ENCODE measurements around a stretch of chr7.

DNA sequence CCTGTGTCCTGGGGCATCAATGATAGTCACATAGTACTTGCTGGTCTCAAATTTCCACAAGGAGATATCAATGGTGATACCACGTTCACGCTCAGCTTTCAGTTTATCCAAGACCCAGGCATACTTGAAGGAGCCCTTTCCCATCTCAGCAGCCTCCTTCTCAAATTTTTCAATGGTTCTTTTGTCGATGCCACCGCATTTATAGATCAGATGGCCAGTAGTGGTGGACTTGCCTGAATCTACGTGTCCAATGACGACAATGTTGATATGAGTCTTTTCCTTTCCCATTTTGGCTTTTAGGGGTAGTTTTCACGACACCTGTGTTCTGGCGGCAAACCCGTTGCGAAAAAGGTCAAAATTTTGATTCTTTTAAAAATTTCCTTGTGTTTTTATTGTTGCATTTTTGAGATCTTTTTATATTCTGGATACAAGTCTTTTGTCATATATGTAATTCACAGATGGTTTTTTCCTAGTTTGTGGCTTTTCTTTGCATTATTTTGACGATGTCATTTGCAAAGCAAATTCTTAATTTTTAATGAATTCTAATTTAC is 11.8 kb upstream of the STEAP1B start:
- PRO-cap, result no peak
- RAMPAGE, long total RNA, 4 experiments, result no peak in any of the 4 experiments

DNA sequence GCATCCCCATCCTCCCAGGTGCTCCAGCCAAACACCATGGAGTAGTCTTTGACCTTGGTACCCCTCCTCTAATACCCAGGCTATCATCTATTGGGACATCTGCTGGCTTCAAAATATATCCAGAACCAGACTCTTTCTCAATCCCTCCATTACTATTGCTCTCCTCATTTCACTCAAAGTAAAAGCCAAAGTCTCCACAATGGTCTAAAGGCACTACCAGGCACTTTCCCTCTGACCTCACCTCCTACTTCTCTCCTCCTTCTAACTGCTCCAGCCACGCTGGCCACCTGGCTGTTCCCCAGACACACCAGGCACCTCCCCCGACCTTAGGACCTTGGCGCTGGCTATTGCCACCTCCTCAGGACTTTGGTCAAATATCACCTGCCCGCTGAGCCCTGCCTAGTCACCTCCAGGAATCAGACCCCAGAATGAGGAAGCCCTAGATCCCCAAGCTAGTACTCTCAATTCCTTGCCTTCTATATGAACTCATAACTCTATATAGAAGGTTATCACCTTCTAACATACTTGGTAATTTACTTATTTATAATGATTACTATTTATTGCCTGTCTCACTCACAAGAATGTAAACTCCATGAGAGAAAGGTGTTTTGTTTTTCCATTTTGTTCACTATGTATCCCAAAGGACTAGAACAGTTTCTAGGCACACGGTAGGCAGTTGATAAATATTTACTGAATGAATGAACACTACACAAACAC is 66.2 kb upstream of the STEAP1B start:
- PRO-cap, result no peak
- RAMPAGE, long total RNA, 4 experiments, result no peak in any of the 4 experiments

- PRO-cap, result no peak
- RAMPAGE, long total RNA, 4 experiments, result no peak in any of the 4 experiments
These were observed 57.9 kb upstream of the IL6 start for GRCh38 chr7:22669088-22669446.

DNA sequence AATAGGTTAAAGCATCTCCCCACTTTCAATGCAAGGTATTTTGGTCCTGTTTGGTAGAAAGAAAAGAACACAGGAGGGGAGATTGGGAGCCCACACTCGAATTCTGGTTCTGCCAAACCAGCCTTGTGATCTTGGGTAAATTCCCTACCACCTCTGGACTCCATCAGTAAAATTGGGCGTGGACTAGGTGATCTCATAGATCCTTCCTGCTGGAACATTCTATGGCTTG is 1.0 kb downstream of the IL6 start:
- PRO-cap, result no peak
- RAMPAGE, long total RNA, 4 experiments, result no peak in any of the 4 experiments

DNA sequence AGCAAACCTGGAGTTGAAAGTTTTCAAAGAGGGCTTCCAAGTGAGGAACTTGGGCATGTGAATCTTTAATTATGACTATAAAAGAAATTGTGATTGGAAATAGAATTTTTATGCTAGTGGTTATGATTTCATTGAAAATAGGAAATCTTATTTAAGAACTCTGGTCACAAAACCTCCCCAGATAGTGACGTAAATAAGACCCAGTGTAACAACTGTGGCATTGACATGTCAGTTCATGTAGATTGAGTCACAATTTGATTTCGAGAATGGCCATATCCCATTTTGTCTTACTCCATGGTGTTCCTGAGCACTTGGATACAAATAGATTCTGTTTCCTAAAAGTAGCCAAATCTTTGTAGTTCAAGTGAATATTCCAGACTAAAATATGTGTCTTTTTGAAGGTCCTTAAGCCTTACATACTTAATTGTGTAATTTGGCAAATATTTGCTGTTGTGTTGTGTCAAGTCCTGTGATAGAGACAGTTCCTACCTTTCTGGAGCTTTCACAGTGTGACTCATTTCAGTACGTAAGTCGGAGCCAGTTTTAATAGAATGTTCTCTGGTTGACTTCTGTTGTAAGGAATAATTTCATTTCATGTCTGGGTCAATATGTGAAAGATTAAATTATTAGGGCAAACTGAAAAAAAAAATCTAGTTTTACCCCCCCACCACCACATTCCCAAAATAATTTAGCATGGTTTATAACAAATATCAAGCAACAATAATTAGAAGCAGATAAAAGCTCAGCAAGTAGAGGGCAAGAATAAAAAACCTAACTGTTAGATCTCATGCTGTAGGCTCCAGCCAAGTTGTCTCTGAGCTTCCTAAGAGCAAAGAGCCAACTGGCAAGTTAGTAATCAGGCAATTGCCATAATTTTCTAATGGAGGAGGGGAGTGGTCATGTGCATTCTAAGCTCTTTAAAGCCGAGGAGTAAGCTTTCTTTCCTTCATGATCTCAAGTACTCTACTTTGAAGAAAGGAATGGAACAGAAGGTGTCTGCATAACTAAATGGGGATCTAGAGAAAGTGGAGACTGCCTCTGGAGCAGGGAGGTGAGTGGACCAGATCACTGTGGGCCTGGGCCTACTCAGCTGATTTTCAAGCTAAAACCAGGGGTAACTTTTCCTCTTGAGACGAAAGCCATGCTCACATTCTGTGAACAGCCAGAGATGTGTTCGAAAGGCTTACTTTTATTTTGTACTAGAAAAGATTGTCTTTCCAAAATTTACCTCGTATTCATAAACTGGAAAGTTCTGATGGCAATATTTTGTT is 37.4 kb upstream of the TOMM7 start:
- PRO-cap, result no peak
- RAMPAGE, long total RNA, 4 experiments, result no peak in any of the 4 experiments

- PRO-cap, result no peak
- RAMPAGE, long total RNA, 4 experiments, result no peak in any of the 4 experiments
These were observed 2.5 kb downstream of the IGF2BP3 start for GRCh38 chr7:23467800-23468153.

DNA sequence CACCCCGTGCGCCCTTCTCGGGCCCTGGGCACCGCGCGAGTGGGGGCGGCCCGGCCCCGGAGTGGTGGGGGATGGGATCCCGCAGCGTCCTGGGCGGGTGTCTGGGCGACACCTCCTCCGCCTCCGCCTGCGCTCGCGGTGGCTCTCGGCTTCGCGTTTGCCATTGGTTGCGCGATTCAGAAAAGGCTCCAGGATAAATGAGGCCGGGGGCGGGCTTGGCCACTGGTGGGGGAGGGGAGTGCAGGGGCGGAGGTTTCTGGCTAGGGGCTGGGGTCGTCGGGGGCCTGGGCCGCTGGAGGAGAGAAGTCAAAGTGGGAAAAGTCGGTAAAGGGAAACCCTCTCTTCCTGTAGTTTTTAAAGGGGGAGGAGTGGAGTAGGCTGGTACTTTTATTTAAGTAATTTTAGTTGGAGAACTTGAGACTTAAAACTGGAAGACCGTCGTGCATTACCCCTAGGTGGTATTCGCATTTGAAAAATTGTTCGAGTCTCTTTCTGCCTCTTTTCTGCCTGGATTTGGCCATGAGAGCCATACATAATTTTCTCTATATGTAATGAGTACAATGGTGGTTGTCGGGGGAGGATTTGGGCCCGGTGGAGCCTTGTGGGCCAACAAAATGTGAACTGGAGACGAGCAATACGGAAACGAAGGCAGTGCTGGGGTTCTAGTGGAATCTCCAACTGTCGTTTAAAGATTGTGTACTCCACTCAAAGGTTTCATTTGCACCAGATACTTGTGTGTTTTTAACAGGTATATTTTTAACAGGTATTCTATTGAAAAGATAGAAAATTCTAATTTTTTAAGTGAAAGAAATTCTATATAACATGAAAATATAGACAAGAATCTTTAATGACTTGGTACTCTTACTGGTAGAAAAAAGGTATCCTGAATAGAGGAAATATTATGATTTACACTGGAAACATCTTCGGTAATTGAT is 1.2 kb upstream of the IGF2BP3 start:
- PRO-cap, result no peak
- RAMPAGE, long total RNA, 4 experiments, result no peak in any of the 4 experiments

GRCh38 chr7:23516264-23516679 is 15.5 kb downstream of the TRA2A start:
- PRO-cap, result no peak
- RAMPAGE, long total RNA, 4 experiments, result no peak in any of the 4 experiments

GRCh38 chr7:23722454-23723040 is 12.5 kb downstream of the STK31 start:
- PRO-cap, result no peak
- RAMPAGE, long total RNA, 4 experiments, result no peak in any of the 4 experiments

GRCh38 chr7:23723041-23723393 is 13.0 kb downstream of the STK31 start:
- PRO-cap, result no peak
- RAMPAGE, long total RNA, 4 experiments, result no peak in any of the 4 experiments

DNA sequence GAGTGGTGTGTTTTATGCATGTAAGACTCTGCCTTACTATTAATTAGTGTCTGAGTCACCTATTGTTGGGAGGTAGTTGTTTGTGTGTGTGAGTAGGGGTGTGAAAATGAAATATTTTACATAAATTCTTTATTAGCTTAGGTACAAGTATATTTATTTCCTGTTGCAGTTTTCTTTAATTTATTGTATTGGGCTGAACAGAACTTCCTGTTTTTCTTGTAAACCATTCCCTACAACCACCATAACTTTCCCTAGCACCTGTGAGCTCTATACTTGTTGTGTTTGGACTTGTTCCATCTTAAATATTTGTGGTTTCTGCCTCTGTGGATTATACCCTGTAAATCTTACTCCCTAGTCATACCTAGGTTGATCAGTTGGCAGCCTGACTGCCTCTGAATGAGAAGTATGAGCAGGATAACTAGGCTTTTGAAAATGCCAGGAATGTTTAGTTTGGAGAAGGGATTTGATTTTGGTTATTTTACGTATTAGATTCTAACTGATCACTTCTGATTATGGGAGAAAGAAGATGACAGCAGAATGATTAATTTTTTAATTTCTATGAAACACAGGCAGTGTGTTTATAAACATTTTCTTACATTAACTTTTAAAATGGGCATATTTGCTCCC is 50.0 kb downstream of the STK31 start:
- PRO-cap, result no peak
- RAMPAGE, long total RNA, 4 experiments, result no peak in any of the 4 experiments

DNA sequence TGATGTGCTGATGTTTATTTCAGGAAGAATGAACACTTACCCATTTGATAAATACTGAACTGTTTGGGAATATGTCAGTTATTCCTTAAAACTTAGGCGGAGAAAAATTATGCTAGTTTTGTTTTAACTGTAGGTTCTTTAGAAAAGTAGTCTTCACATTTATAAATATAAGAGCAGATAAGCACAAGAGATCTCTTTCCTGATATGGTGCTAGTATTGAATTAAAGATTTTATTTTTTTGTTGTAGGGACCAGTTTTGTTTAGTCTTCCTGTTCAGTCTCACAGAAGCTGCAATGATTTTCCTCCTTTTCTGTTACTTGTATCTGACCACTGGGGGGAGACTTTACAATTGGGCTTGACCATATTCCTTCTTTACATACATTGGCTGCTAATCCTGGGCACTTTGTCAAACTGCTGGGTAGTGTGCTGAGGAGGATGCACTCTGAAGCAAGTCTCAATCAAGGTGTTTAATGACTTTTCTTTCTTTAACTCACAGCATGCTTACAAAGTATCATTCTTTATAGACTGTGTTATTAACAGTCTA is 2.8 kb downstream of the PALS2 start:
- PRO-cap, result no peak
- RAMPAGE, long total RNA, 4 experiments, result no peak in any of the 4 experiments

DNA sequence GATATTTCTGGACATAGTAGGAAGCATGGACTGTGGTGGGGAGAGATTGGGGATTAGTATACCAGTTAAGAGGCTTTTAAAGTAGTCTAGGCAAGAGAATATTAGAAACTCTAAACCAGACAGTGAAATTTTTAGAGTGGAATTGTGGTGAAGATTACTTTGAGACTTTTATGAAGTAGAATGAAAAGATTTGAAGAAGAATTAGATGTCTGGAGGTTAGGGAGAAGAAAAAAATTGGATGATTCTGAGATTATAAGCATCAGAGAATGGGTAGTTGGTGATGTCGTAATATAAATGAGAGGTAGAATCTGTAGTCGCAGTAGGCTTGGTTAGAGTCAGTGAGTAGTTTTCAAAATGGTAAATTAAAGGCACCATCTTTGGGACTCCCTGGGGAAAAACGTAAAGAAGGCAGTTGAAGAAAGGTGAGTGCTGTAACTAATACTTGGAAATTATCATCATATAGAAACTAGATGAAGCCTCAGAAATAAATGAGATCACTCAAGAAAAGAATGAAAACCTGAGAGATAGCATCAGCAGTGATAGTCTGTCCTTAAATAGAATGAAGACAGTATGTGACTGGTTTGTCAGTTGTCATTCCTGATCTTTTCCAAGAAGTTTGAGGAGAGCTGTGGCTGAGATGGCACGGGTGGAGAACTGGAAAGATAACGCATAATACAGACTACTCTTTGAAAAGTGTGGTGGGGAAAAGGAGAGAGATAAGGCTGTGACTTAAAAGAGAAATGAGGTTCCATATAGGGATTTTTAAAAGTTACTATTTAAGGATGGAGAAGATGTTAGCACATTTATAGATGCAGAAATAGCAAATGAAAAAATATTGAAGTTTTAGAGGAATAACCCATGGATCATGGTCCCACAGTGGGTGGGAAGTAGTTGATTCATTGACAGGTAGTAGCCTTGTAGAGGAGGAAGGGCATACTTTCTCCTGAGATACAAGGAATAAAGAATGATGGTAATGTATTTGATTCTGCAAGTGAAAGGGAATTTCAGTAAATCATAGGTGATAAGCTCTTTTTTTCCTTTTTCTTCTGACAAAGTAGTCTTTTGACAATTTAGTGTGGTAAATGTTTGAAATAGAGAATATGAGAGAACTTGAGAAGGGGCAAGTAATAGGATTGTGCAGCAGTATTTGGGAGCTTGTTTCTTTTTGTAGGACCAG is 23.9 kb downstream of the PALS2 start:
- PRO-cap, result no peak
- RAMPAGE, long total RNA, 4 experiments, result no peak in any of the 4 experiments

GRCh38 chr7:24688491-24689131 is 68.7 kb downstream of the GSDME start:
- PRO-cap, result no peak
- RAMPAGE, long total RNA, 4 experiments, result no peak in any of the 4 experiments

DNA sequence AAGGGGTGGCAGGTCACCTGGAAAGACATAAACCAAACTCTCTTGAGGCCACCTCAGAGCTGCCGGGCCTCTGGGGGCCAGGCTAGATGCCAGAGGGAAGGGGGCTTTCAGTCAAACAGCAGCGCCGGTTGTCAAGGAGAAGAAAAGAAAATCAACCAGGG is 38.0 kb downstream of the GSDME start:
- PRO-cap, result no peak
- RAMPAGE, long total RNA, 4 experiments, result no peak in any of the 4 experiments

- PRO-cap, result no peak
- RAMPAGE, long total RNA, 4 experiments, result no peak in any of the 4 experiments
These were observed 85.4 kb upstream of the GSDME start for GRCh38 chr7:24842334-24843383.

- PRO-cap, result bidirectional peak, plus-strand start at chr7:24979449, minus-strand start at chr7:24979480
- RAMPAGE, long total RNA, 4 experiments, result no peak in any of the 4 experiments
These were observed 933 bp downstream of the OSBPL3 start for GRCh38 chr7:24978708-24979781.

- PRO-cap, result no peak
- RAMPAGE, long total RNA, 4 experiments, result no peak in any of the 4 experiments
These were observed 55.2 kb downstream of the CYCS start for GRCh38 chr7:25069958-25070254.

DNA sequence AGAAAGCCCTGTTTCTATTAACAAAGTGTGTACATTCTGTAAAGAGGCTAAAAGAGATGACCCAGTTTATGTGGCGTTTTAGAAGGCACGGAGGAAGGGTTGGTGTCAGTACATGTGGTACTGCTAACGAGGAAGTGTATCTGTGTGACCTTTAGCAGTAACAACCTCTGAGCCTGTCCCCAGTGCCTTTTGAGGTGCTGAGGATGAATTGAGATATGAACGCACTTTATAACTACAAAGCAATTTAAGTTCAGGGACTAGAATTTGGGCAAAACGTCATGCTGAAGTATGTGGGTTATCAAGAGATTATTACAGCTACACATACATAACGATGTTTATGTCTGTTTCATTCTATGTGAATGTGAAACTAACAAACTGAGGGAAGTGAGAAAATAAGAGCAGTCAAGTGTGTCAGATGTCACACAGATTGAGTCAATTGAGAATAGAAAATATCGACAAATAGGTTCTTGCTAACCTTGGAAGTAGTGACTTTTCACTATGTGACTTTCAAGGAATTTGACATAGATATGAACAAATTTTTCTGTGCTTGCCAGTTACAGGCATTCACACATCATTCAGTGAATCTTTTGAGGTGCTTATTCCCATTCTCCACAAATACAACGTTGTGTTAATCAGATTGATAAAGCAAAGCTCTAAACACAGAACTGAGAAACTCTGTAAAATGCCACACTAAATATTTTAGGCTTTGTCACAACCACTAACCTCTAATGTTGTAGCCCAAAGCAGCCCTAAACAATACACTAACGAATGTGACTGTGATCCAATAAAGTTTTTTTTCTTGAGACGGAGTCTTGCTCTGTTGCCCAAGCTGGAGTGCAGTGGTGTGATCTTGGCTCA is 7.3 kb downstream of the CYCS start:
- PRO-cap, result no peak
- RAMPAGE, long total RNA, 4 experiments, result no peak in any of the 4 experiments

- PRO-cap, result no peak
- RAMPAGE, long total RNA, 4 experiments, result no peak in any of the 4 experiments
These were observed 351.8 kb upstream of the NPVF start for GRCh38 chr7:25580161-25580360.

Measured in esophagus muscularis mucosa (tissue), 4 donors.